Vein endothelial cell (primary cell): ENCODE data around the genes GRWD1, SPACA4, RASIP1, LHB, CGB2 and CGB8.

- CAGE, long polyA plus RNA: no peak
These were observed 565 bp downstream of the TMEM143 start for GRCh38 chr19:48362990-48363759.

- CAGE, long polyA plus RNA: no peak
These were observed 4.3 kb downstream of the GRIN2D start for GRCh38 chr19:48397452-48398421.

- CAGE, long polyA plus RNA: no peak
These were observed 5.0 kb downstream of the GRIN2D start for GRCh38 chr19:48398422-48398881.

DNA sequence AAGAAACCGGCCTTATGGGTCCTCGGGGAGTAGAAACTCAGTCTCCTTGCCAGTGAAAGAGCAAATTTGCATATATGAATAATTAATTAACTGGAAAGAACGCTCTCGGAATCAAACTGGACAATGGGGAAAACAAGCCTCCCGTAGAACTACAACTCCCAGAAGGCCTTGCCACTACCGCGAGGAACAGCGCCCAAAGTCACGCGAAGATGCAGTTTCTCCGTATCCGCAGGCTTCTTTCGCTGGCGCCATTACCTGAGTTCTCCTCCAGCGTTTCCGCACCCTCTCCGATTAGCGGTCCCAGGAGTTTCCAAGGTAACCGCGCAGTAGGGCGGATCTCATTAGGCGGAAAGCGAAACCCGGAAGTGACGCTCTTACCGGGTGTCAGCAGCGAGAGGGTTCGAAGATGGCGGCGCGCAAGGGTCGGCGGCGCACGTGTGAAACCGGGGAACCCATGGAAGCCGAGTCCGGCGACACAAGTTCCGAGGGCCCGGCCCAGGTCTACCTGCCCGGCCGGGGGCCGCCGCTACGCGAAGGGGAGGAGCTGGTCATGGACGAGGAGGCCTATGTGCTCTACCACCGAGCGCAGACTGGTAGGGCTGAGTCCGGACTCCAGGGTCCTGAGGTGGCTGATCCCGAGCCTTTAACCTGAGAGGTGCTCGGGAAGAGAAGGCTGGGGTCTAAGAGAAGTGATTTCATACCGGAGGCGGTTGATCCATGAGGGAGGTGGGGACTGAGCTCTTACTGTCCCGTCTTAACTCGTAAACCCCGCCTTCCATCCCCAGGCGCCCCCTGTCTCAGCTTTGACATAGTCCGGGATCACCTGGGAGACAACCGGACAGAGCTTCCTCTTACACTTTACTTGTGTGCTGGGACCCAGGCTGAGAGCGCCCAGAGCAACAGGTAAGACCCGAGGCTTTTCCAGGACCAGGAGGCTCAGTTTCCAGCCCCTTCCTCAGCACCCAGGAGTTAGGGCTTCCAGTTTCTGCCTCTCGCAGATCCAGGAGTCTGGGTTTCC lies at the start of gene GRWD1:
Gene GRWD1, plus strand, starts transcription at position 384 of the 1,018 bp plus-strand sequence.
- CAGE, long polyA plus RNA: start-site peak on the plus strand centred at position 386 of the sequence, 42 bp wide, 143 and 61 reads in 2 replicates

GRCh38 chr19:48492953-48494143 lies 18.3 kb downstream of the LMTK3 start:
- CAGE, long polyA plus RNA: no peak

GRCh38 chr19:48496804-48498087 lies 14.4 kb downstream of the LMTK3 start:
- CAGE, long polyA plus RNA: no peak

GRCh38 chr19:48502014-48502721 lies 9.5 kb downstream of the LMTK3 start:
- CAGE, long polyA plus RNA: no peak

DNA sequence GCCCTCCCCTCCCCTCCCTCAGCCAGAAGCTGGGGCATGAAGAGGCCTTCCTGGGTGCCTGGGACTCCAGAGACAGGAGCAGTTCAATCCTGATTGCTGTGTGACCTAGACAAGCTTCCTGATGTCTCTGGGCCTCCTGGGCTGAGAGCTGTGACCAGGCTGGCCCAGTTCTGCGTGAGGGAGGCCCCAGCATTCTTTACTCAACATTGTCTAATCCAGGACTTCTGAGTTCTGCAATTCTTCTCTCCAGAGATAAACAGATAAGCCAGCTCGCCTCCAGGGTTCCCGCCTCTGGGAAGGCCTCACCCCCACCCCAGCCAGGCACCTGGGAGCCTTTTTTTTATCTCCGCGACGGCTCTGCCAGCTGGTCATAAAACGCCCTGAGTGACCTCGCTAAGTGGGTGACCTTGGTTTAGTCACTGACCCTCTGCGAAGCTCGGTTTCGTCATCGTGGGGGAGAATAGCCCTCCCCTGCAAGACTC lies 1.7 kb downstream of the SULT2B1 start:
- CAGE, long polyA plus RNA: no peak

DNA sequence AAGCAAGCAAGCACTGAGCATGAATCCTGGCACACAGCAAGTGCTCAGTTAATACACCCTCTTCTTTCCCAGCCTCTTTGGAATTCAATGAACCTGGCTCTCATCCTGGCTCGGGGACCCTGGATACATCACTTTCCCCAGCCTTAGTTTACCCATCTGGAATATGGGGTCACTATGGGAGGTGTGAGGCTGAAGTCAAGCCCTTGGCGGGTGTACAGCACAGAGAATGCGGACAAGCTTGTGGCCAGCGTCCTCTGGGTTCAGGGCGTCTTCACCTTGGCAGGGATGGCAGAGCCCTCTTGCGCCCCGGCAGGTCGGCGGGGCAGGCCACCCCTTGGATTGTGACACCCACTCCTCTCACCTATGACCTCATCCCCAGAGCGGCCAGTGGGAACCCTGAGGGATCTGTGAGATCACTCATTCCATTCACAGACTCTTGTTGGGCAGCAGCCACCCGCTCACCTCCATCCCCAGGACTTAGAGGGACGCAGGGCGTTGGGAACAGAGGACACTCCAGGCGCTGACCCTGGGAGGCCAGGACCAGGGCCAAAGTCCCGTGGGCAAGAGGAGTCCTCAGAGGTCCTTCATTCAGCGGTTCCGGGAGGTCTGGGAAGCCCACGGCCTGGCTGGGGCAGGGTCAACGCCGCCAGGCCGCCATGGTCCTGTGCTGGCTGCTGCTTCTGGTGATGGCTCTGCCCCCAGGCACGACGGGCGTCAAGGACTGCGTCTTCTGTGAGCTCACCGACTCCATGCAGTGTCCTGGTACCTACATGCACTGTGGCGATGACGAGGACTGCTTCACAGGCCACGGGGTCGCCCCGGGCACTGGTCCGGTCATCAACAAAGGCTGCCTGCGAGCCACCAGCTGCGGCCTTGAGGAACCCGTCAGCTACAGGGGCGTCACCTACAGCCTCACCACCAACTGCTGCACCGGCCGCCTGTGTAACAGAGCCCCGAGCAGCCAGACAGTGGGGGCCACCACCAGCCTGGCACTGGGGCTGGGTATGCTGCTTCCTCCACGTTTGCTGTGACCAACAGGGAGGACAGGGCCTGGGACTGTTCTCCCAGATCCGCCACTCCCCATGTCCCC lies at the start of gene SPACA4:
Gene SPACA4, plus strand, starts transcription at position 420 of the 1,090 bp plus-strand sequence.
- CAGE, long polyA plus RNA: no peak

DNA sequence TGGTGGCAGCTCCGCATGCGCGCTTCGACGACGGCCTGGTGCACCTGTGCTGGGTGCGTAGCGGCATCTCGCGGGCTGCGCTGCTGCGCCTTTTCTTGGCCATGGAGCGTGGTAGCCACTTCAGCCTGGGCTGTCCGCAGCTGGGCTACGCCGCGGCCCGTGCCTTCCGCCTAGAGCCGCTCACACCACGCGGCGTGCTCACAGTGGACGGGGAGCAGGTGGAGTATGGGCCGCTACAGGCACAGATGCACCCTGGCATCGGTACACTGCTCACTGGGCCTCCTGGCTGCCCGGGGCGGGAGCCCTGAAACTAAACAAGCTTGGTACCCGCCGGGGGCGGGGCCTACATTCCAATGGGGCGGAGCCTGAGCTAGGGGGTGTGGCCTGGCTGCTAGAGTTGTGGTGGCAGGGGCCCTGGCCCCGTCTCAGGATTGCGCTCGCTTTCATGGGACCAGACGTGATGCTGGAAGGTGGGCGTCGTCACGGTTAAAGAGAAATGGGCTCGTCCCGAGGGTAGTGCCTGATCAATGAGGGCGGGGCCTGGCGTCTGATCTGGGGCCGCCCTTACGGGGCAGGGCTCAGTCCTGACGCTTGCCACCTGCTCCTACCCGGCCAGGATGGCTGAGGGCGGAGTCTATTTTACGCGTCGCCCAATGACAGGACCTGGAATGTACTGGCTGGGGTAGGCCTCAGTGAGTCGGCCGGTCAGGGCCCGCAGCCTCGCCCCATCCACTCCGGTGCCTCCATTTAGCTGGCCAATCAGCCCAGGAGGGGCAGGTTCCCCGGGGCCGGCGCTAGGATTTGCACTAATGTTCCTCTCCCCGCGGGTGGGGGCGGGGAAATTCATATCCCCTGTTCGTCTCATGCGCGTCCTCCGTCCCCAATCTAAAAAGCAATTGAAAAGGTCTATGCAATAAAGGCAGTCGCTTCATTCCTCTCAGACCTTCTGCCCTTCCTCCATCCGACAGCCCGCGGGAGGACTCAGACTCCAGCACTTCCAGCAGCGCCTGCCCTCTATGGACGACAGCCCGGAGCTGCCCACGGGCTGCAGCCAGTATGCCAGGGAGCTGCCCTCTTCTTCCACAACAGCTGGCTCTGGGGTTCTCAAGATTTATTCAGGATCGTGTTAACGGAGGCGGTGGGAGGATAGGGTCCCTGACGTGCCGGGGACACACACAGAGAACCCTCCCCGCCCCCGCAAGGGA lies 7.3 kb downstream of the DBP start:
- CAGE, long polyA plus RNA: no peak

DNA sequence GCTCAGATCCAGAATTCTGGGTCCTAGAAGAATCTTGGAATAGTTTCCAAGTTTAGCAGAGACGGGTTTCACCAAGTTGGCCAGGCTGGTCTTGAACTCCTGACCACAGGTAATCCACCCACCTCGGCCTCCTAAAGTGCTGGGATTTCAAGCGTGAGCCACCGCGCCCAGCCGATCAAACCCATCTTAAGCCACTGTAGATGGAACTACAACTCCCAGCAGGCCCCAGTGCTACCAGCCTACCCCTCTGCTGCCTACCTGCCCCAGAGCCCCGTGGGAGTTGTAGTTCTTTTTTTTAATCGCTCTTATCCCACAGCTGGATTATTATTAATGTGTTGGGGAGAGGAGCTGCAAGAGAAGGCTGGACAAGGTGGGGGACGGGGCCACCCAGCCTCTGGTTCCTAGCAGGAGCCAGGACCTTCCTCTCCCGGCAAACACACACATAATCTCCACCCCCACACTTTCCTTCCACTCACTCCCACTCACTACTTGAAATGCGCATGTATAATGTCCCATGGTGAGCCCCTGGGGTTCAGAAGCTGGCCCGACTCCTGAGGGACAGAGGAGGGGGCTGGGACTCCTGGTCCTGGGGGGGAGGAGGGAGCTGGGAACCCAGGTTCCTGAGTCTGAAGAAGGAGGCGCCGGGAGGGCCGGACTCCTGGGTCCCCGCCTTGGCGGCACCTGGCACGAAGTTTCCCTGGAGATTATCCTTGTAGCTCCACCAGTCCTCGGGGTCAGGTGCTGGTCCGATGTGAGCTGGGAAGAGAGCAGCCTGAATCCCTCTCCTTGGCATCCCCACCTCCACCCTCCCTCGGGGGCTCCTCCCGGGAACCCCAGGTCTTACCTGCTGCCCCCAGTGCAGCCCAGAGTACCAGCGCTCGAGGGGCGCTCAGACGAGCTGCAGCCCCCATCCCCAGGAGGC lies 1.0 kb downstream of the CA11 start:
- CAGE, long polyA plus RNA: no peak

GRCh38 chr19:48740412-48741010 lies at the start of gene RASIP1:
Gene RASIP1 (minus strand): TSS chr19:48740610.
- CAGE, long polyA plus RNA: start-site peak on the minus strand at chr19:48740560-48740597, 224 and 117 reads in 2 replicates

DNA sequence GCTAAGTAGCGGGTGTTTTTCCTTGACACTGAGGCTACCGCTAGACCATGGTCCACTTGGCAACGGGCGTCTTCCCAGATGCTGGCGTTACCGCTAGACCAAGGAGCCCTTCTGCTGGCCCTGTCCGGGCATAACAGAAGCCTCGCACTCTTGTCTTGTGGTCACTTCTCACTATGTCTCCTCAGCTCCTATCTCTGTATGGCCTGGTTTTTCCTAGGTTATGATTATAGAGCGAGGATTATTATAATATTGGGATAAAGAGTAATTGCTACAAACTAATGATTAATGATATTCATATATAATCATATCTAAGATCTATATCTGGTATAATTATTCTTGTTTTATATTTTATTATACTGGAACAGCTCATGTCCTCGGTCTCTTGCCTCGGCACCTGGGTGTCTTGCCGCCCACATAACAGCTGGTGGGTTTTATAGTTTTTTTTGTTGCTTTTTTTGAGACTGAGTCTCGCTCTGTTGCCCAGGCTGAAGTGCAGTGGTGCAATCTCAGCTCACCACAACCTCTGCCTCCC lies 4.6 kb downstream of the PPP1R15A start:
- CAGE, long polyA plus RNA: no peak

DNA sequence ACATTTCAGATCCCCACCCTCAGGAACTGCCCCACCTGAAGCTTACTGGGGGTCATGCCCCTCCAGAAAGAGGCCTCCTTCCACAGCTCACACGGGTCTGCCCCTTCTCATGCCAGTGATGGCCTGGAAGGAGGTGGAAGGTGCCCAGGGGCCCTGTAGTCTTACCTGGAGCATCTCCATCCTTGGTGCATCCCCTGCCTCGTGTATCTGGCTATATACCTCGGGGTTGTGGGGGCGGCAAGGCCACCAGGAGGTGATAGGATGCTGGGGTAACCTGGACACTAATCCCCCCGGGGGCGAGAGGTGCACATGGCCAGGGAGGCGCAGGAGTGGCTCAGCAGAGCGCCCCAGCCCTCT lies at the start of gene LHB:
Gene LHB, minus strand, starts transcription at position 190 of the 357 bp plus-strand sequence.
- CAGE, long polyA plus RNA: no peak

GRCh38 chr19:49031690-49032198 lies at the start of gene CGB2:
Gene CGB2 (plus strand): TSS chr19:49031890.
- CAGE, long polyA plus RNA: no peak

GRCh38 chr19:49048963-49049270 lies at the start of gene CGB8:
Gene CGB8 (minus strand): TSS chr19:49049111.
- CAGE, long polyA plus RNA: no peak

GRCh38 chr19:49109280-49110108 lies 4.7 kb upstream of the LIN7B start:
- CAGE, long polyA plus RNA: no peak

DNA sequence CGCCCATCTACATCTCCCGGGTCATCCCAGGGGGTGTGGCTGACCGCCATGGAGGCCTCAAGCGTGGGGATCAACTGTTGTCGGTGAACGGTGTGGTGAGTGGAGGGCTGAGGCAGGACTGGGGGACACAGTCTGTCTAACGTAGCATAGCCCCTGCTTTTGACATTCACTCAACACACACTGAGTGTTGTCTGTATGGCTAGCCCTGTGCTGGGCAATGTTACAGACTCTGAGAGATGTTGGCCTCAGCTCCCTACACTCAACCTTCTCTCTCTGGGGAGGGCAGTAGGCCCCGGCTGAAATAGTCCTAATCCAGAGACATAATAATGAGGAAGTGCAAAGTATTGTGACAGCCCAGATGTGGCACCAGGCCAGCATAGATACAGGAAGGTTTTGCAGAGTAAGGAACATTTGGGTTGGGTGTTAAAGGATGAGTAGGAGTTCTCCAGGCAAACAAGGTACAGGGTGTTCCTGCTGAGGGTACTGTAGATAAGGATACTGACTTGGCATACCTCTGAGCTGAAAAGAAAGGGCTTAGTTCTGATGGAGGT lies 2.3 kb downstream of the LIN7B start:
- CAGE, long polyA plus RNA: no peak

DNA sequence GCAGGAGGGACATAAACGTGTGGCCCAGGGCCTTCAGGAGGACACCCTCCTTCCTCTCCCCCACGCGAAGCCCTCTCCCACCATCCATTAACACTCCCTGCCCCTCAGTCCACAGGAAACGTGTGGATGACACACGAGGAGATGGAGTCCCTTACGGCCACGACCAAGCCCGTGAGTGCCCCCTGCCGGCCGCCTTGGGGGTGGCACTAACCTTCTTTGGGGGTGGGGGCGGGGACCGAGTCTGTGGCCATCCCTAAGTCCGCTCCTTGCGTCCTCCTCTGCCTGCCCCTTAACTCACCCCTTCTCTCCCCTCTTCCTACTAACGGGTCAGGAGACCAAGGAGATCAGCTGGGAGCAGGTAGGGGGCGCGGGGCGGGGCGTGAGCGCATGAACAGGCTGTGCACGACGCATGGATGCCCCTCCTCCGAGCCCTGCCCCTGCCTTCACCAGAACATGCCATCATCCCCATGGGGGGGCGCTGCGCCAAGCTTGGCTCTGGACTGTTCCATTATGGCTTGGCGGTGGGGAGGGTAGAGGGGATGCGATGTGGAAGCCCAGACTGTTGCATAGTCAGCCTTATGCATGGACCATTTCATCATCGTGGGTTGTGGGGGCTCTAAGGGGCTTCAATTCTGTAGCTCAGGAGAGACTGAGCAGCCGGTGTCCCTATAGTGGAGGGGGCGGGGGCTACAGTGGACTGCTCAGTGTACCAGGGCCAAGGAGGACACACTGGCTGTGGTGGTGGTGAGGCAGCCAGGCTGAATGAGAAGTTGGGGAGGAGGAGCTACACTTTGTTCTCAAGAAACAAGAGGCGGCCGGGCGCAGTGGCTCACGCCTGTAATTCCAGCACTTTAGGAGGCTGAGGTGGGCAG lies 9.1 kb downstream of the HRC start:
- CAGE, long polyA plus RNA: no peak

DNA sequence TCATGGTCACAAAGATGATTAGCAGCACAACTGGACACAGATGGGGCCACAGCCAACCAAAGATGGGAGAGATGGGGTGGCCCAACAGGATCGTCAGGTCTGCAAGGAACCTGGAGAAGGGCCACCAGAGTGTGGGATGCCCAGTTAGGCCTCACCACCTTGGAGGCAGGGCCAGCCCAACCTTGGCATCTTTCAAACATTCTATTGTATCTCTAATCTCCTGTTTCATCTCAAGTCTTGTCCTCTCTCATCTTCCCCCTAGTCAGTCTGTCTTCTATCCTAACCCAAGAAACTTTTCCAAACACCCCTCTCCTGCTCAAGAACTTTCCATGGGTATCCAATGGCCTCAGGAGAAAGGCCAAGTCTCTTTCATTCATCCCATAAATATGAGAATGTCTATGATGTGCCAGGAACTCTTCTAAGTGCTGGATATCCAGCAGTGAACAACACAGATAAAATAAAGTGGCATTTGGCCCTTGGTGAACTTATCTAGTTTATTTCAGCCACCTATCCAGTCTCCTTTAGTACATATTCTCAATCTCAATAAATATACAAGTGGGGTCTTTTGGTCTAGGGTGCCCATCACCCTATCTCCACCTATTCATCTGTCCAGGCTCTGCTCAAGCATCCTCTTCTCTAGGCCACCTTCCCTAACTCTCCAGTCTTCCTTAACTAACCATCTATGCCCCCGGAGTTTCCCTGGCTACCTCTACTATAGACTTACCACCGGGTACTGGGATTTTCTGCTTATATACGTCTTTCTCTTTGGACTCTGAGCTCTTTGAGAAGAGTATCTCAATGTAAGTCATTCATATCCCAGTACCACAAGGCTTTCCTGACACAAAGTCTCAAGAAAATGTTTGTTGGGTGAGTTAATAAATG lies 34.1 kb downstream of the SLC6A16 start:
- CAGE, long polyA plus RNA: no peak